Caco-2 (cell line): ENCODE measurements around a stretch of chr10.

DNA sequence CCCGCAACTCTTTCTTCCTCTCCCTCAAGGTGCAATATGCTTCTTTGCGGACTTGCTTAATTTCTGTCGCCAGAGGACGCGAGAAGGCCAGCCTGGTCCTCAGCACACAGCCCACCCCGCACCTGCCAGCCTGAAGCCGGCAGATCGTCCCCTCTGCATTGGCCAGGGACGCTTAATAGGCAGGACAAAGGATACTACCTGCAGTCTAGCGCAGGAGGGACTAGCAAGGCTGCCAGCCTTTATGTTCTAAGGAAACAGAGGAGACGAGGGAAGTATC, 1.1 kb upstream of the ITIH5 start:
- PRO-cap: no peak
- RRBS: no CpG with 5 or more reads among the region's 11 CpGs

- PRO-cap: no peak
- RRBS: no CpG with 5 or more reads among the region's 5 CpGs
Measured at GRCh38 chr10:7708153-7708934, 5.2 kb downstream of the ITIH2 start.

- PRO-cap: no peak
- RRBS: no CpG with 5 or more reads among the region's 14 CpGs
Measured at GRCh38 chr10:7917186-7917923, 99.0 kb downstream of the TAF3 start.

DNA sequence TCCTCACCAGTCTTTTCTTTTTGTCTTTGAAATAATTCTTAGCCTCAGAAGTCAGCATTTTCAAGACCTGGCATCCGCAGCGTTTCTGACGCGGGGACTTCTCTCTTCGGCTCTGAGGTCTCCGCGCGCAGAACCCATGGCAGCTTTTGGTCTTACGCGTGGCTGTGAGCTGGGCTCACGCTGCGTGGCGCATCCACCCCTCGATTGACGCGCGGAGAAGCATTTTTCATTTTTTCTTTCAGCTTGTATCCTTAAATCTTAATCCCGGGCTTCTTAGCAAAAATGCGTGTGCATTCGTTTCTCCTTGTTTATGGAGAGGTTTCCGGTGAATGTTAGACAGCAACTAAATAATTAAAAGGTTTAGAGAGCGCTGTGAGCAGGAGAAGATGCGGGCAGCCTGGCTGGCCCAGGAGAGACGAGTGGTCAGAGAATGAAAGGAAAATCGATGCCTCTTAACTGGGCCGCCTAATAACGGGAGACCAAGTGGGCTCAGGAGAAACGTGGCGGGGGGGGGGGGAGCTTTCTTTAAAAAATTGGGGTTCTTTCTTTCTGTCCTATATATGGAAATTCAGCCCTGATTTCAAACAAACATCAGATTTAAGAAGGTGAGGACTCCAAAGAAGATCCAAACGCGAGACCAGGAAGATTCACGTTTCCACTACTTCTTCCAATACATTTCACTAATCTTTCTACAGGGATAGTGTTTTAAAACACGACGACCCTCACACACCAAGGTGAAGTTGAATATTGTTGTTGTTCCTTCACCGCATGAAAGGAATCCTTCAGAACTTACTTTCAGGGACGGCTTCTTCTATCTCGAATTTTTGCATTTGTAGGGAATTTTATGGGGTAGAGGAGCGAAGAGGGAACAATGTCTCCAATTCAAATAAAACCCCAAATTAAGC, 1.8 kb upstream of the GATA3 start:
- PRO-cap: no peak
- RRBS: no CpG with 5 or more reads among the region's 38 CpGs

GRCh38 chr10:8073719-8074721, 19.5 kb downstream of the GATA3 start:
- PRO-cap: no peak
- RRBS: no CpG with 5 or more reads among the region's 18 CpGs

- PRO-cap: bidirectional peak, plus-strand start at chr10:8103404, minus-strand start at chr10:8103142
- RRBS: no CpG with 5 or more reads among the region's 14 CpGs
Measured at GRCh38 chr10:8102890-8103592, 48.6 kb downstream of the GATA3 start.

GRCh38 chr10:9097653-9097972, 1043.1 kb downstream of the GATA3 start:
- PRO-cap: no peak

DNA sequence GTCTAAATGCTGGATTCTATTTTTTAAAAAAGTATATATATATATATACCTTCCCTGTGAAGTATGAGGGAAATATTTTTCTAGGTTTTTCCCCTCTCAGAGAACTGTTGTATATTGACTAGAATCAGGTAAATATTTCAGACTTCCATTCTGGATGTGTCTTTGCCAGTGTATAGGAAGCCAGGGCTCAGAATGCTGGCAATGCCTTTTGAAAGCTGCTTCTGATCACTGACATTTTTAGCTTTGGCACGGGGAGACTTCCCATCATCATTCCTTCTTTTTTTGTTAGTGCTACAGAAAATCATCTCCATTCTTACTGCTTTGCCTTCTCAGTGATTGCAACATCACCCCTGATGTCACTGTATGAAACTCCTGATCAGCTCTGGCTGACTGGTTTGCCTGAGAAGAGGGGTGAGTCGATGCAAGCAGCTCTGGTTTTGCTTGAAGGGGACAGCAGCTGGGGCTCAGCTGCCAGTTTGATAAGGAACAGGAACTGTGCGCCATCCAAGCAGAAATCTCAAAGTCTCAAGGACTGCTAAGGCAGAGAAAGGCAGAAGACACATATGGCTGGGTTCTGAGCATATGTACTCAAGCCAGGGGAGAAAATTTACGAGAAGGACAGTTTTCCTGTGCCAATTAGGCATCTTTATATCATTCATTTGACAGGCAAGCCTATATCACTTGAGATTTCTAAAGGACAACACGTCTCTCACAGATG, 808.6 kb upstream of the CELF2 start:
- PRO-cap: no peak
- RRBS: no CpG with 5 or more reads among the region's 5 CpGs

GRCh38 chr10:10294494-10295636, 722.8 kb upstream of the CELF2 start:
- PRO-cap: no peak
- RRBS: no CpG with 5 or more reads among the region's 40 CpGs

DNA sequence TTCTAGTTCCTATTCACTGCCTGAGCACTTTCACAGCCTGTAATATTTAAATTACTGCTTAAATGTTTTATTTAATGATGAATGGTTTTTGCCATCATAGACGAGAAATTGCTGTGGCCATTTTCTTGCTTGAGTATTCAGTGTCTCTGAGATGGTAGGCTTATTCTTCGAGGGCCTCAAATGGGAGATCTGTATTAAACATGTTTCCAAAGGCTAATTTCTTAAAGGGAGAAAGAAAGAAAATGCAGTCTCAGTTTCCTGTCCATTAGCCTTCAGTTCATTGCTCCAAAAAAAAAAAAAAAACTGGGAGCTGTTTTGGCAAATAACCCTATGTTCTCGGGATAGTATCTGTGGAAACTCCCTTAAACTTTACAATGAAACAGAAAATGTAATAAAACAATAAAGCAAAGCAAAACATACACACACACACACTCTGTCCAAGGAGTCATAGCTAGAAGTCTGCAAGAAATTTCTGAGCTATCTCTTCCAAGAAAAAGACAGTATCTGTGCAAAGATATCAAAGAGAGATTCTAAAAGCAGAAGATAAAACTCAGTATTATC, 172.5 kb upstream of the CELF2 start:
- PRO-cap: no peak
- RRBS: no CpG with 5 or more reads among the region's 3 CpGs

GRCh38 chr10:11026712-11027425, 9.2 kb downstream of the CELF2 start:
- PRO-cap: no peak
- RRBS: no CpG with 5 or more reads among the region's 17 CpGs

GRCh38 chr10:11046562-11046846, 28.8 kb downstream of the CELF2 start:
- PRO-cap: no peak
- RRBS: no CpG with 5 or more reads among the region's 6 CpGs

- PRO-cap: no peak
- RRBS: no CpG with 5 or more reads among the region's 7 CpGs
Measured at GRCh38 chr10:11048615-11049441, 31.2 kb downstream of the CELF2 start.

DNA sequence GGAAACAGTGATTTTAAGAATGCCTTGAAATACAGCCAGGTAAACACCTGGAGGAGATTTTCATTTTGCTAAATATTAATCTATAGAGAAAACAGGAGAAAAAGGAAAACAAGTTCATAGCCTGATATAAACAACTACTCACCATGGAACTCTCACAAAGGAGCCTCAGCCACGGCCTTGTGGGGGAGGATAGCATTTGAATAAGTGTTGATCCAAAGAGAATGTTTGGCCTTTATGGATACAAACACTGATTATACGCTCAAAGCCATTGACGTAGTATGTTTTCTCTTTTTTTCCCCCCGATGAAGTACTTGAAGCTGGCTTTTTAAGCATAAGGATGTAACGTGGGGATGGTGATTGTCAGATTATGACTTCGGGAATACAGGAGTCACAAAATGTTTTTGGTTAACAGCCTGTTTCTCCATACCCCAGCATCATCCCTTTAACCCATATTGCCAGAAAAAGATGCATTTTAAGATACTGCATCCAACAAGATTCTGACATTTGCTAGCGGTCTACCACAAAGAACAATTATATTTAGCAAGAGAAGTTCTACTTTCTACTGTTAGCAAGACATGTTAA, 39.8 kb downstream of the CELF2 start:
- PRO-cap: no peak
- RRBS: no CpG with 5 or more reads among the region's 7 CpGs

DNA sequence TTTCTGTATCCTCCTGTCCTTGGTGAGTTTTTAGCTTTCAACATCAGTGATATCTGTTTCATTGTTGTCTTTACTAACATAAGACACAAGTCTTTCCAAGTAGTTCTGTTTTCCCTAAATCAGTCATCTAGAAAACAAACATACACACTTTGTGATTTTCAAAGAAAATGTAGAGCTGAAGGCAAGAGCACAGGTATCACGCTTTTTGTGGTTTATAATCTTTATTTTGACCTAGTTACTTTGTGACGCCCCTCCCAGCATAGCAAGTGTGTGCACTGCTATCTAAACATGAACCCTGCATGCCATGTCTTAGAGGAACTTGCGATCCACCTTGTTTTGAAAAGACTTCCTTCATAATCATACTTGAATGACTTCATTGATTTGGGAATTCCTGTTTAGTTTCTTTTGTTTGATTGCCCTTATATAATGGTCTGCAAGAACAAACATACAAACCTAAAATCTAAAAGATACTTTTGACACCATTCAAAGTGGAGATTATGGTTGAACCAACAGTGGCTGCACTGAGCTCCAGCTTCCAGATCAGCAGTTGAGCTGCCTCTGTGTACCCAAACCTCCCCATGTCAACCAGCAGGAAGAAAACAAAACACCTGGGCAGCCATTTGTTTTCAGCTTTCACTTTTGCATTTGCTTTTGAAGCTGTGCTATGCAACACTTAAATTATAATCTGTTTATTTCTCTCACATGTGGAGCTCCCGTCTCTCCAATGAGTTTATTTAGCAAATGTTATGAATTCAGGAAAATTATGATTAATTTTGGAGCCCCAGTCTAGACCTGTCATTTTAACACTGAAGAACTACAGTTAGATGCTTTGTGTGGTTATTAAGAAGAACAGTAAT, 132.6 kb downstream of the CELF2 start:
- PRO-cap: no peak
- RRBS: no CpG with 5 or more reads among the region's 4 CpGs

GRCh38 chr10:11174746-11175456, 157.2 kb downstream of the CELF2 start:
- PRO-cap: no peak
- RRBS: no CpG with 5 or more reads among the region's 8 CpGs

DNA sequence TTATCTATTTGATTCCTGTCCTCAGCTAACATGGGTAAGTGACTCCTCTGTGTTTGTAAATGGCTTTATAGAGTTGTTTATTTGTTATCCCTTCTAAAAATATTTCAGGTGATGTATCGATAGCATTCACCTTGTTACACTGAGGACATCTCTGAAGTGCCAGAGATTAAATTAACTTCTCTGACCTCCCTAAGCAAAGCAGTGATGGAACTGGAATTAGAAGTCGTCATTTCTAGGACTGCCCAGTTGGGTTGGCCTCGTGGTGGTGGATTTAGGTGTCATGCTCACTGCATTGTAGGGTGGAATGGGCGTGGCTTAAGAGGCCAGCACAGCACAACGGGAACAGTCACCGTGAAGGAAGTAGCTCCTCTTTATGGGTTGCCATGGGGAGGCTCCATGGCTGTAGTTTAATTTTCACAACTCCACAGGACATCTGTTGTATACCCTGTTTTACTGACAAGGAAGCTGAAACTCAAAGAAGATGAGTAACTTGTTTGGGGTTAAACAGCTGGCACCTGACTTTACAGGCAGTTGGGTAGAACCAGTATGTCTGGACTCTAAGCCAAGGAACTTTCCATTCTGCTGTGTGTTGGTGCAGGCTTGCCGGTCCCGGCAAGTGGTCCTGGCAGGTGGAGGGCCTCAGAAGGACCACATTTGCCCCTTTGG, 208.2 kb downstream of the CELF2 start:
- PRO-cap: no peak
- RRBS: no CpG with 5 or more reads among the region's 8 CpGs

GRCh38 chr10:11280777-11281909, 263.5 kb downstream of the CELF2 start:
- PRO-cap: no peak
- RRBS: no CpG with 5 or more reads among the region's 24 CpGs

DNA sequence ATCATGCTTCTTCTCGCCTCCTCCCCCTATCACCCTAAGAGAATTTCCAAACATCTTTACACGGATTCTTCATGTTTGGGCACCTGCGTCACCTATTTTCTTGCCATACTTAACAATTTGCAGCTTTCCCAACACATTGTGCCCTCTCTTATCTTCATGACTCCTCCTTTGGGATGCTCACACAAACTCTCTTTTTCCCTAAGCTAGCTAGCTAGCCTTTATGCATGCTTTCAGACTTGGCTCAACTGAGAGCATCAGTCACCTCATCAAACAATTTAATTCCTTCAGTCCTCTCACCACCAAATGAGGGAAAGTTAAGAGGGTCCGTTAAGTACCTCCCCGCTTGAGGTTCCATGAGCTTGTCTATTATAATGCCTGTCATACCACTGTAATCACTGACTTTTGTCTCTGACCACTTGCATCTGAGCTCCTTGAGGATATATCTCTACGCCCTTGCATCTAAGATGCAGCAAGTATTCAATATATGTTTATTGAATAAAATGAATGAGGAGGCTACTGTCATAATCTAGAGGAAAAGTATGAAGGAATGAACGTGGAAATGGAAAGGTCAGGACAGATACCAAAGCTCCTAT, 41.5 kb downstream of the USP6NL start:
- PRO-cap: no peak
- RRBS: no CpG with 5 or more reads among the region's 7 CpGs

GRCh38 chr10:11649561-11649761, 38.0 kb upstream of the USP6NL start:
- PRO-cap: no peak